Occipital lobe (tissue), 2 donors: ENCODE measurements around the genes DSG3 and DSG2.

GRCh38 chr18:28134651-28135257, 42.2 kb downstream of the CDH2 start:
- RAMPAGE, long total RNA, result no peak

GRCh38 chr18:28158943-28159516, 17.9 kb downstream of the CDH2 start:
- RAMPAGE, long total RNA, result no peak

GRCh38 chr18:31262106-31262470, 55.9 kb upstream of the DSG1 start:
- RAMPAGE, long total RNA, result no peak

GRCh38 chr18:31336364-31336642, 18.3 kb downstream of the DSG1 start:
- RAMPAGE, long total RNA, result no peak

DNA sequence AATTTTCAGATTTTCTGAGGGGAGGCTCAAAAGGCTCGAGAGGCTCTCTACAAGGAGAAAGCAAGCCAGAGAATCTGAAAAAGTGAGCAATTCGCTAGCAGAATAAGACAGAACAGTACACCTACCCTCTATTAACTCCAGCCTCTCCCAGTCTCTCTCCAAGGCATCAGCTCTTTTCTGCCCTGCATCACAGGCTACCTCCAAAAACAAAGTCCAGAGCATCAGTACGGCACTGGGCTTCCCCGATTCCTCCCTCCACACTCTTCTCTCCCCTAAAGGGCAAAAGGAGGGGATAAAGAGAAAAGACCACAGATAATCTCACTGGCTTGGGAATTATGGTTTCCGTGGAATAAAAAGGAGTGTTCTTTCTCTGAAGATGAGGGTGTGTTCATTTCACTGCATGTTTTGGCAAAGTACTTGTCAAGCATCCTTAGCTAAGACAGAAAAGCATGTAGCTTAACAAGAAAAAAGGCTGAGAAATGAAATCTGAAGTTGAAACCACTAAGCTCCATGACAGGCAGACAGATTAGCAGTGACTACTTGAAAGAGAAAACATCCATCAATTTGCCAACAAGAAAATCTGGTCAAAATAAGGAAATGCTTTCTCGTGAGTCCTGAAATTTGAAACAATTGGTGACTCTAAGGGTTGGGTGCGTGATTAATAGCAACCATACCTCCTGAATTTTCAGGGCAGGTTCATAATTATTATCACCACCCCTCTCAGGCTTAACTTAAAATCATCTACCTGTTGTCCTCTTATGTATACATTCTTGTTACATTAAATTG, 20.6 kb upstream of the DSG3 start:
- RAMPAGE, long total RNA, result no peak

GRCh38 chr18:31447382-31448117, at the start of gene DSG3:
Gene DSG3, plus strand, starts transcription at chr18:31447741.
- RAMPAGE, long total RNA, result no peak

GRCh38 chr18:31497784-31498908, at the start of gene DSG2:
Gene DSG2, plus strand, starts transcription at chr18:31498177.
- RAMPAGE, long total RNA, result start-site peak on the plus strand at chr18:31498197-31498245, 22 and 35 reads in 2 replicates

DNA sequence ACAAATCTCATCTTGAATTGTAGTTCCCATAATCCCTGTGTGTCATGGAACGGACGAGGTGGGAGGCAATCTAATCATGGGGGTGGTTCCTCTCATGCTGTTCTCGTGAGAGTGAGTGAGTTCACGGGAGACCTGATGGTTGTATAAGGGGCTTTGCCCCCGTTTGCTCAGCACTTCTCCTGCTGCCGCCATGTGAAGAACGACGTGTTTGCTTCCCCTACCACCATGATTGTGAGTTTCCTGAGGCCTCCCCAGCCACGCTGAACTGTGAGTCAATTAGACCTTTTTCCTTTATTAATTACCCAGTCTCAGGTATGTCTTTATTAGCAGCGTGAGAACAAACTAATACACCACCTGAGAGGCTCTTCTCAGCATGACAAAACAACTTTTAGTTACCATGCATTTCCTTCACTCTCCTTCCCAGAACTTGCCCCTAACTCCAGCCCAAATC, 58.5 kb upstream of the SLC25A52 start:
- RAMPAGE, long total RNA, result no peak

DNA sequence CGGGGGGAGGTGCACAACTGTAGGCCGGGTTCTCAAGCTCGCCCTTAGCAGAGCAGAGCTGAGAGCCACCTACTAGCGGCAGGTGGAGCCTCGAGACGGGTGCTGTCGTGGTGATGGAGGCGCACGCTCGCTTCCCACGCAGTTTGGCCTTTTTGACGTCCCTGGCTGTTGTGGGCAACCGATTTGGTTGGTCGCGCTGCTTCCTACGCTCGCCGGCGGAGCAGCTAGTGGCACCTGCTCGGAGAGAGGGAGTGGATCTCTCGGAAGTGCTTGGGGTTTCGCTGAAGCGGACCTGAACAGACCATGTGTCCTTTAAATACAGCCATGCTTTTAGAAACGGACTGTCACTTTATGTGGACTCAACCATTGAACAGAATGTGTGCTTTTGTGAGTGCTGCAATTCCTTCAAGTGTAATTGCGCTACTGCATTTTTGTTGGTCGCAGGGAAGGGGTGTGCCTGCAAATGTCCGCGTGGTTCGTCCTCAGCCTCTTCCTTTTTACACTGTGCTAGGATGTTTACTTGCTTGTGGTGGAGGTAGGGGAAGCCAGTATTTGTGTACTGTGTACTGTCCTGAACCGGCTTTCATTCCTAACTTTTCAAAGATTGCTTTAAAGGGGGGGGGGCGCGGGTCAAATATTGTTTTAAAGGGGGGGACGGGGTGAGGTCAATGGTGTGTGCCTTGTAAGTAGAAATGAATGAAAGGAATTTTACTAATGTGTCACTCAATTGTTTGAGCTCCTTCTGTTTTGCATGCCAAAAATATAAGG, 582 bp upstream of the TRAPPC8 start:
- RAMPAGE, long total RNA, result no peak

DNA sequence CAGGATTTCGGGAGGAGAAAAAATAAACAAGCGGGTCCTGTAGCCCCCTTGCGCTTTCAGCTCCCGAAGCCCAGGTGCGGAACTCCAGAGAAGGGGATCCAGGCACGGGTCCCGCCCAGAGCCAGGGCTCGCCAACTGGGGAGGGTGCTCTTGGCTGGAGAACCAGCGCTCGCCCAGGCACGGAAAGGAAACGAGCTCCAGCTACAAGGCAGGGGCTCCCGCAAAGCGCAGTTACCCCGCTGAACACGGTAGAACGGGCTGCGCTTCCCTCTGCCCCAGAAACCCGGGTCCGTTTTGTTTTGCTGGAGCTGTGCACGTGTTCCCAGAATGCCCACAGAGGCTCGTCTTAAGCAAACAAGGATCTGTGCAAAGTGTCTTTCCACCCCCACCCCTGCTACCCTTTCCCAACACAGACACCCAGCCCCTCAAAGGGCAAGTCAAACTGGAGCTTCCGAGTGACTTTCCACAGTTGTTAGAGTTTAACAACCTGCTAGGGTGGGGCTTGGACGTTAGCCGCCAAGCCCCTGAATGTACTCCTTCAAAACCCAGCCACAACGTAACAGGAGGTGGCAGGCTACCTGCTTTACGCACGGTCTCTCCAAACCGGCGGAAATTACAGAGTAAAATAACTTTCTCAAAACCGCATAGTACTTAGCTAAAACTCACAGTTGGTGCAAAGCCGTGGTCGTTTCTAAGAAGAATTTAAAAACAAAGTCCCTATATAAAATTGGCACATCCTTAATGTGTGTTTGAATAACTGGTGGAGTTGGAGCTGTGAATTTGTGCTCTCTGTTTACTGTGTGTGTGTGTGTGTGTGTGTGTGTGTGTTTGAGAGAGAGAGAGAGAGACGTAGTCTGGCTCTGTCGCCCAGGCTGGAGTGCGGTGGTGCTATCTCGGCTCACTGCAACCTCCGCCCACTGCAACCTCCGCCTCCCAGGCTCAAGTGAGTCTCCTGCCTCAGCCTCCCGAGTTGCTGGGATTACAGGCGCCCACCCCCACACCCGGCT, 884 bp downstream of the RNF125 start:
- RAMPAGE, long total RNA, result no peak

DNA sequence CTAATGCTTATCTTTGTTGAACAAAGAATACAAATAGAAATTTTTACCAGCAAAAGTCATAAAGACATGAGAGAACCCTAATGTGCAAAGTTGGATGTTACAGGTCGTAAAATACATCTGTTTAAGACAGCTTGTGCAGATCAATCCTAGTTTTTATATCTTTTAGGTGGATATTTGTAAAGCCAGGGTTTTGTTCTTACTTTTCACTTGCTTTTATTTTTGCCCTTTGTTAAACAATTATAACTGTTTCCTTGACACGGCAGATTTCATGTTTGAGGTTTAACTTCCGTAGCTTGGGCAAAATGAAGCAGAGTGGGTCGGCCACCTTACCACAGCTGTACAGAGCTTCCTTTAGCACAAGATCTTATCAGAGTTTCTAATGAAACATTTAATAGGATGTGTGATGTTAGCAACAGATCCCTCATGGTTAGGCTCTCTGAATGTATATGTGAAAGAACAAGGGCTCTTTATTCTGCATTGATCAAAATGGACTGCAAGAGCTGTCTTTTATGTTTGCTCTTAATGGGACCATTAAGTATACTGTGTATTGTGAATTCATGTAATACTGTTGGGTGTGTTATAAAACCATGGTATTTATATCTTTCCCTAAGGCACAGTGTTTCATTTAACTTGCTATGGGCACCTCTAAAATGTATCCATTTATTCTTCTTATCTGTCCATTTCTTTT, 22.3 kb downstream of the RNF125 start:
- RAMPAGE, long total RNA, result no peak

- RAMPAGE, long total RNA, result no peak
Measured at GRCh38 chr18:32160545-32160991, 29.3 kb upstream of the MEP1B start.

GRCh38 chr18:32209733-32210045, 19.9 kb downstream of the MEP1B start:
- RAMPAGE, long total RNA, result no peak

- RAMPAGE, long total RNA, result no peak
Measured at GRCh38 chr18:32213743-32214205, 23.9 kb downstream of the MEP1B start.

- RAMPAGE, long total RNA, result no peak
Measured at GRCh38 chr18:32412811-32413293, 57.8 kb downstream of the GAREM1 start.

DNA sequence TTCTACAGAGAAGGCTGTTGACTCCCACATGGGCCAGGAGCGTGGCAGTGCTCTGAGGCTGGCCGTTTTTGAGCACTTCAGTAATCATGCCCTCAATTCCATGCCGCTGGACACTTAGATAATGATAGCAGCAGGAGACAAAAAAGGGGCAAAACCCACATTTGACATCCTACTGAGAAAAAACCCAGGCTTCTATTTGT, 51.8 kb downstream of the KLHL14 start:
- RAMPAGE, long total RNA, result no peak

- RAMPAGE, long total RNA, result no peak
Measured at GRCh38 chr18:33820551-33821814, 243.0 kb downstream of the ASXL3 start.

DNA sequence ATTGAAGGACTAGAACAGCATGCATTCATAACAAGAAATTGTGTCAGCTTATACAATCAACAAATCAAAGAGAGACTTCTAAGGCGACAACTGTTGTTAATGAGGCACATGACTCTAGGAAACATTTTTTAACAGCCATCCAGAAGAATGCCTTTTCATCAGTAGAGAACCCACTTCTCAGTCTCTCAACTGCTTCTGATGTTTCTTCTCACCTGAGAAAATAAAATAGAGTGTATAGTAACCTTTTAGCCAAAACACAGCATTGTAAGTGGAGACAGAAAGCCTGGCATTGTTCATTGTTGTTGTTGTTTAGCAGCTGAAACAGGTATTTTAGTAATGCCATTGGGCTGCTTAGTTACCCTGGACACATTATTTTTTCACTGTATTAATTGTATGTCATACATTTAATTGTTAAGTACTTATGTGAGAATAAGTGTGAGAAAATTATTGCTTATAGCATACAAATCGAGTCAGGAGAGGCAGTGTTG, 45.0 kb upstream of the NOL4 start:
- RAMPAGE, long total RNA, result no peak

GRCh38 chr18:34494387-34494718, 215.7 kb upstream of the DTNA start:
- RAMPAGE, long total RNA, result no peak

GRCh38 chr18:34593669-34594729, 116.1 kb upstream of the DTNA start:
- RAMPAGE, long total RNA, result no peak